NT2/D1 (cell line): ENCODE measurements around the genes GATA1, GAGE10, AKAP4 and NUDT11.

DNA sequence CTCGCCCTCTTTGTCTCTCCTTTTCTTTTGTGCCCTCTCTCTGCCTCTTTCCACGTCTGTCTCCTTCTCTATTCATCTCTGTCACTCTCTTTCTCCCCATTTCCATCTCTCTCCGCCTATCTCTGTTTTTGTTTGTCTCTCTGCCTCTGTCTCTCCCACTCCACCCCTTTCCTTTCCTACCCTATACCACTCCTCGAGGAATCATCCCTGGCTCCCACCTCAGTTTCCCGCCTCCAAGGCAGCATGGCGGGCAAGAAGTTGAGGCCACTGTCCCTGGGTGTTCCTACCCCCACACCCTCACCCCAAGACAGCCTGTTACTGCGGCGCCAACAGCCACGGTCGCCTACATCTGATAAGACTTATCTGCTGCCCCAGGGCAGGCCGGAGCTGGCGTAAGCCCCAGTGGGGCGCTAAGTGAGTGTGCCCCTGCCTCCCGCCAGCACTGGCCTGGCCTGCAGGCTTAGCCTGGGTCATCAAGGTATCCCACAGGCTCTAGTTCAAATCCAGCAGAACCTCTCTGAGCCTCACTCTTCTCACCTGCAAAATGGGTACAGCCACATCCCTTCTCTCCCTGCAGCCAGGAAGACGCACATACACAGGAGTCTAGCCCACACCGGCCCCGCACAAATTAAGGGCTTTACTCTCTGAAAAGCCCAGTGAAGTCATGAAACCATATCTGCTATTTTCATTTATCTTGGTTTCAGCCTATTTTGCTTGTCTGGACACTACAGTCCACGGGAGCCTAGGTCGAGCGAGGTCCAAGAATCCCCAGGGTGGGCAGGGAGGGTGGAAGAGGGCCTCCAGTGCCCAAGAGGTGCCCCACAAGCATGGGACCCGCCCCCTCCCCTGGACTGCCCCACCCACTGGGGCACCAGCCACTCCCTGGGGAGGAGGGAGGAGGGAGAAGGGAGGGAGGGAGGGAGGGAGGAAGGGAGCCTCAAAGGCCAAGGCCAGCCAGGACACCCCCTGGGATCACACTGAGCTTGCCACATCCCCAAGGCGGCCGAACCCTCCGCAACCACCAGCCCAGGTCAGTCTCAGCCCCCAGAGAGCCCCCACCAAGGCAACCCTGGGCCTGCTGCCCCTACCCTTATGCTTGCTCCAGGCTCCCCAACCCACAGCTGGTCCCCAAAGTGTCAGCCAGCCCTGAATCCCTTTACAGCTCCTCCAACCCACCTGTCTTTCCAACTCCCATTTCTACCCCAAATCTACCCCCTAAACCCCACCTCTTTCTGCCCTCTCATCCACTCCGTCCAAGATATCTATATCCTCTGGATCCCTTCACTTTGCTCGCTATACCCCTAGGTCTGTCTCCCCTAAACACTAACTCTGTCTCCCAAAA is at the start of gene GATA1:
TSS of gene GATA1 (plus strand) at position 975 of the 1,342 bp plus-strand sequence.
- RRBS, 2 experiments: no CpG with 5 or more reads among the region's 26 CpGs

DNA sequence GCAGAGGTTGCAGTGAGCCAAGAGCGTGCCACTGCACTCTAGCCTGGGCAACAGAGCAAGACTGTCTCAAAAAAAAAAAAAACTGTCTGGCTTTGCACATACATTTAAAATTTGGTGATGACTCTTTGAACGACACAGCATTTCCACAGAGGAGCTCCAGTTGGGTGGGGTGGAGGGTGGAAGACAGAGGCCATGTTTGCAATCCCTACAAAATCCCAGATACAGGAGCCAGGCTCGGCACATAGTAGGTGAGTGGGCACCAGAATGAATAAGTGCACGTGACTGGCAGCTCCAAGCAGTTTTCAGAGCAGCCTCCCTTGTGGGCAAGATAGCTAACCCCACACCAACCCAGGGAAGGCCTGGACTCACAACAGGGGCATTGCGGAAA is 1.2 kb downstream of the TIMM17B start:
- RRBS, 2 experiments: no CpG with 5 or more reads among the region's 5 CpGs

DNA sequence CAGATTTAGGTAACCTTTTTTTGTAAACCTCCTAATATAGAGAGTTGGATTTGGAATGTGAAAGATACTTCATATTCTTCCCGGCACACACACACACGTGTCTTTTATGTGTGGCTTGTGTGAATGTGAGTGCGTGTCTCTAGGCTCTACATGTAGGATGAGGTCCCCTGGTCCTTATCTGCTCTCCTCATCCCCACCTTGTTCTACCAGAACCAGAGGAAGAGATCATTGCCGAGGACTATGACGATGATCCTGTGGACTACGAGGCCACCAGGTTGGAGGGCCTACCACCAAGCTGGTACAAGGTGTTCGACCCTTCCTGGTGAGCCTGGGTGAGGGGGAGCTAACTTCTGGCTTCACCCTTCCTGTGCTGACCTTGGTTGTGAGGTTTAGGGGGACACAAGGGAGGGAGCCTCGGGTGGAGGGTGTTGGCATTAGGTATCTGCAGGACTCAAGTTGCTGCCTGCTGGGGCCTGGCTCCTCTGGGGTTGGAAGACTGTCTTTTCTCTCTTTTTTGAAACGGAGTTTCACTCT is 3.3 kb downstream of the PQBP1 start:
- RRBS, 2 experiments: no CpG with 5 or more reads among the region's 9 CpGs

DNA sequence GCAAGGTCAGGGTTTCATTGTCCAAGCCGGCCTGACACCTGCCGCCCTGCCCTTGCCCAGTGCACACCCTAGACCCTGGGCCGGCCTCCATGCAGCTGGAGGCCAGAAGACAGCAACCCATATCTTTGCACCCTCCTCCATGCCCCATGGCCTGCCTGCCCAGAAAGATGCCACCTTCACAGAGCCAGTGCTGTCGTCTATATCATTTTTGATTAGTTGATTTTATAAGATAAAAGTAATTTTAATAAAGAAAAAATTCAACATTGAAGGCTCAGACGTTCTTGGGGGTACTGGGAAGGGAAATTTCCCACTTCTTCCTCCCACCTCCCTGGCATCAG is 3.6 kb upstream of the PIM2 start:
- RRBS, 2 experiments: 57% methylated on average over 1 of the region's 5 CpGs; no CpG with 5 or more reads in 1 of the 2 experiments

DNA sequence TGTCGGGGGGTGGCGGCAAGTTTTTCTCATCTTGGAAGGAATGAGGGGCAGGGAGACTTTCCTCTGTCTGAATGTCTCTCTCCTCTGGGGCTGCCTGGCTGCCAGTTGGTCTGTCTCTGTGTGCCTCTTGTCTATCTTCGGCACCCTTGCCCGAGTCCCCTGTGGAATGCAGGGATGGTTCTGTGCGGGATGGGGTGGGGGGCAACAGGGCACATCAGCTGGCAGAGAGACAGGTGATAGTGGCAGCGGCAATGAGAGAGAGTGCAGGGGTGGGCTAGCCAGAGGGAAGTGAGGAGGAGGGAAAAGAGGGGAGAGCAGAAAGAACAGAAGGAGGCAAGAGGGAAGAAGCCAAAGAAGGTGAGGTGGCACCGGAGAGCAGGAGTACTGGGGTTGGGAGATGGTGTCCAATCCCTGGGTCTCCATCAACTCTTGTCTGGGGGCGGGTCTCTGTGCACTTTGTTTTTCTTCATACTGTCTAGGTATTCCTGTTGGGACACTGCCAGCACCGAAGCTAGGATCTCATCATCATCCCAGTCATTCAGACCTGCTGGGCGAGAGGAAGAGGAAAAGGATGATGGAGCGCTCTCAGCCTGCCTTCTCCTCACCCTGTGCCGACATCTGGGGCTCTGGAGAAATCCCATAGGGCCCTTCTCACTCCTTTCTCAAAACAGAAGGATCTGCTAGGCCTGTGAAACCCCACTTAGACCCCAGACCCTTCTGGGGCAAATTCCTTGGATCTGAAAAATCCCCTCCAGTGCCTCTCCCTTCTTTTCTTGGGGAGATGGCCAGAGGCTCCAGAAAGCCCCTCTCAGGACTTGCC is 4.1 kb upstream of the PIM2 start:
- RRBS, 2 experiments: no CpG with 5 or more reads among the region's 12 CpGs

DNA sequence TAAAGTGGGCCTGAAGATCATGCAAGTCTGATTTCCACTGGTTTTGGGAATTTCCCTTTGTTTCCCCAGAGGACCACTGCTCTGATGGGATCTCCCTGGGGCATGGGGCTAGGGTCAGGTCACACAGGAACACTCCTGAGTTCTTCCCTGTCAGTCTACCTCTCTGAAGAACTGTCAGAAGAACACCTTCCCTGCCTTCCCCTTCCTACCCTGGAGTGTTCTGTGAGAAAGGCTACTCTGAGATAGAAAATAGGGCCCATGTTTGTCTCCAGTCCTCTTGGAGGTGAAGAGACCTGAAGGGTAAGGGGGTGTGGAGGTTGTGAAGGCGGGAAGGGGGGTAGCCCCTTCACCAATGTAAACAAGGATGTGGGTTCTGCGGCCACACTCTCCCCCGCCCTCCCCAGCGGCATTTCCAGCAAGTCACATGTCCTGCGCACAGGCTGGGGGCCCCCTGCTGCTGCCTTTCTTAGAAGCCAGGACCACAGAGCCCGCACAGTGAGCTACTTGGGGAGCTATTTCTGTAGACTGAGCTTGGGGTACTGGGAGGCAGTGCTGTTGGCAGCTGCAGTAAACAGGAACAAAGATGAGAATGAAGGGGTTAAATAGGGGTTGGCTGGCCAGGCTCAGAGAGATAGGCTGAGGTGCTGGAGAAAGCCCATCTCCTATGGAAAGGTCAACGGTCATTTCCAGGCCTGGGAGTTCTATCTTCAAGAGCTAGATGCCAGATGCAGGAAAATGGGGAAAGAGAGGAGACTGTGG is 18.1 kb upstream of the PIM2 start:
- RRBS, 2 experiments: no CpG with 5 or more reads among the region's 7 CpGs

- RRBS, 2 experiments: no CpG with 5 or more reads among the region's 12 CpGs
Observed at GRCh38 chrX:49001338-49001937, 626 bp downstream of the GRIPAP1 start.

DNA sequence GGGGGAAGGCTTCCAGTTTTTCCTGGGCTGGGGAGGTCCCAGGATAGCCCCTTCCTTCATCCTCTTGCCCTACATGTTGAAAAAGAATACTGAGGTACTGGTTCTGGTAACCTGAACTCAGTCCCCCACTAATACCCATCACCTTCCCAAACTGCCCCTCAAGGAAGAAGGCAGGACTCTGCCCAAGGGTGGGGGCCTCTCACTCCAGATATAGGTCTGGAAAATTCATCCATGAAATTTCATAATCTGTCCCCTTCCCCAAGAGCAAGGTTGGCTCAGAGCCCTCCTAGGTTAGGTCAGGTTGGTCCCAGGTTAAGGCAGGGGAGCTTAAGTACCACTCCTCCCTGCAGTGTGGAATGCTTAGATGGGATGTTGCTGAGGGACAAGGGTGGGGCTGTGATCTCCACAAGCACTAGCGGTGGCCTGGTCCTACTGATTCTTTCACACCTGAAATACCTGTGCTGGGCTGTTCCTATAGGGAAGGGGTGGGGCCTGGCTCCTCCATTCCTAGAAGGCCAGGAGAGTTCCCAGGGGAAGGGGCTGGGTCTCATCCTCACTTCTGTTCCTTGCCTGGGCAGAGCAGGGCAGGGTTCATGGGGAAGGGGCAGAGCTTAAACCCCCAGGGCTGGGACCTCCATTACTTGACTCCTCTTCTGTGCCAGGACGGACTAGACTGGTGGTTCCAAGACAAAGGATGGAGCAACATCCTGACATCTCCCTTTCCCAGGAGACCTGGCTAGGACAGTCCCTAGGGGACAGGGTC is 13.9 kb downstream of the TFE3 start:
- RRBS, 2 experiments: no CpG with 5 or more reads among the region's 2 CpGs

- RRBS, 2 experiments: no CpG with 5 or more reads among the region's 10 CpGs
Observed at GRCh38 chrX:49117525-49118027, 6.0 kb downstream of the GPKOW start.

GRCh38 chrX:49166900-49168090 is 4.4 kb upstream of the PLP2 start:
- RRBS, 2 experiments: 12 to 19% methylated on average over 14 to 16 of the region's 38 CpGs

GRCh38 chrX:49236937-49237424 is 1.7 kb downstream of the CCDC22 start:
- RRBS, 2 experiments: no CpG with 5 or more reads among the region's 10 CpGs

DNA sequence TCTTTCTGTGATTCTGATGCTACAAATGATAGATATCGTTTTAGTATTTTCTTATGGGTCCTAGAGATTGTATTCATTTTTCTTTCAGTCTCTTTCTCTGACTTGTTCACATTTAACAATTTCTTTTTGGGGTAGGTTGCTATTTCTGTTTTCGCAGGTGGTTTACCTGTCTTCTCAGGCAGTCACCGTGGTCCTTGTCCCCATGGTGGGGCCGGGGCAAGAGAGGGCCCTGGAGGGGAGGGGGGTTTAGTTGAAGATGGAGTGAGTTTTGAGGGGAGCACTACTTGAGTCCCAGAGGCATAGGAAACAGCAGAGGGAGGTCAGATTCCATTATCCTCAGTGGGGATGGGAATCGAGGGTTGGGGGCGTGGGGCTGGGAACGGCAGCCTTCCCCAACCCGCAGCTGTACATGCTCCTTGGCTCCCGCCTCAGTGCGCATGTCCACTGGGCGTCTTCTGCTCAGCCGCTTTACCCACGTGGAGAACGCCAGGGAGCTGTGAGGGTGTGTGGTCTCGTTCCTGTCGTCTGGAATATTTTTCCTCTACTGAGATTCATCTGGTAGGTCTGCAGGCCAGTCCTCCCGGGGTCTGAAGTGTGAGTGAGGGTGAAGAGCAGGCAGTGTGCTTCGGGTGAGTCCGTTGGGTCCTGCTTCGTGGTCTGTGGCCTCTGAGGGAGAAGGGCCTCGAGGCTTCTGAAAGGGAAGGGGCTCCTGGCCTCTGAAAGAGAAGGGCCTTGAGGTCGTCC is at the start of gene GAGE10:
TSS of gene GAGE10 (plus strand) at position 451 of the 744 bp plus-strand sequence.
- RRBS, 2 experiments: no CpG with 5 or more reads among the region's 22 CpGs

- RRBS, 2 experiments: no CpG with 5 or more reads among the region's 3 CpGs
Observed at GRCh38 chrX:49840815-49841286, 11.7 kb downstream of the PAGE4 start.

- RRBS, 2 experiments: no CpG with 5 or more reads among the region's 5 CpGs
Observed at GRCh38 chrX:50094889-50095566, 105.8 kb downstream of the AKAP4 start.

DNA sequence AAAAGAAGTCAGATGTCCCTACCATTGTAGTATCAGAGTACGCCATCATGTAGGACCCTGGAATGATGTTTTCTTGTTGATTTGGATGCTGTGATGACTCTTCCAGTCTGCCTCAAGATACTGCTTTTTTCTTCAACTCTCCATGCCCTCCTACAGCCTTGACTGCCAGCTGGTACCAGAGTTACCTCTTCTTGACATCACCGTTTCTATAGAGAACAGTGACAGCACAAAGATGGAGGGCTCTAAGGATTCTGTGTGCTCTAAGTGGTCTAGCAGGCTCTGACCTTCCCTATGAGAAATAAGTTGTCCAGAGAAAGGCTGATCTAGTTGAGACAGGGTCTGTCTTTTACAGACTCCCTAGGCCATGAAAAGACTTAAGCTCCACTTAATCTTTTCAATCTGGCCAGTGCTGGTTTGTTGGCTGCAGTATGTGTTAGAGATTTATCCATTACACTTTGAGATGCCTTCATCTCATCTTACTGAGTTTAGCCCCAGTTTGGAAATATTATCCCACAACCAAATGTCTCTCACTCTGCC is at the start of gene AKAP4:
TSS of gene AKAP4 (minus strand) at position 167 of the 537 bp plus-strand sequence.
- RRBS, 2 experiments: no CpG with 5 or more reads among the region's 2 CpGs

DNA sequence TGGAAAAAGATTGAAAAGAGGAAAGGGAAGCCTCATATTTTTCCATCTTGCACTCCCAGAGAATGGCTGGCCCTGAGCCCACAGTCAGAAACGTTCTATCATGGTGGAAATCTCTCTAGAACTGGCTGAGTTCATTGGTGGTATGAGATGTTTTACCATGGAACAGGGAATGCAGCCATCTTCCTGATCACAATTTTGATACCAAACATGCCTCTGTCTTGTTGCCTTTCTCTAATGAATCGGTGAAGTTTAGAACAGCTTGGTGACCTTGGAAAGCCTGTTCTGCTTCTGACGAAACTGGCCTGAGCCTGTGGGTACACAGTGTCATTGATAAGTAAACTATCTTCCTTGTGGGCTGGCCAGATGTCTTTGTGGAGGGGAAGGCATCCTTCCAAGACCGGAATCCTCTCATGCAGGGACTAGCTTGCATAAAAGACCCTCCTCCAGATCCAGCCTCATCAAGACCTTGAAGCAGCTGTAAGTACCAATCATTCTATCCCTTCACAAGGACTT is 7.1 kb upstream of the NUDT10 start:
- RRBS, 2 experiments: no CpG with 5 or more reads among the region's 4 CpGs

DNA sequence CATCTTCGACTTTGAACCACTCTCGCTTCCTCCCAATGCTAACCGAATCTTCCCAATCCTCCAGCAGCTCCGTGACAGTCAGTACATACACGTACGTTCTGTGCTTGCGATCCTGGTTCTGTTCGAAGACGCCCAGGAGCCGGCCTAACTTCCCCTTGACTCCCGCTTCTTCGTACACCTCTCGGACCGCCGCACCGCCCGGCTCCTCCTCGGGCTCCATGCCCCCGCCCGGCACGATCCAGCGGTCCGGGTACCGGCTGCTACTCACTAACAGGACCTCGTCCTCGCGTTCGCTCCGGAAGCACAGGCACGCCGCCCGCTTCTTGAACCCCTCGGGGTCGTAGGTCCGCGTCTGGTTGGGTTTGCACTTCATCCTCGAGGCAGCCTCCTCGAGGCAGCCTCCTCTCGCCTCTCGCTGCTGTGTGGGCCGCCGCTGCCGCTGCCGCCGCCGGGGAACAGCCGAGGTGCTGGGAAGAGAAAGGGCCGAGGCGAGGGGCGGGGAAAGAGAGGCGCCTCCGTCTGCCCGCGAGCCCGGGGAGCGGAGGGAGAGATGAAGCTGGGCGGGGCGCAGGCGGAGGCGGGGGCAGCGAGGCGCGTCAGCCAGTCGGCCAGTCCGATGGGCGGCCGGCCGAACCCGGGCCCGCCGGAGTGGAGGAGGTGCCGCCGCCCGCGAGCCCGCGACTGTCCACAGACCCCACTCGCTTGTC is at the start of gene NUDT11:
TSS of gene NUDT11 (minus strand) at position 521 of the 707 bp plus-strand sequence.
- RRBS, 2 experiments: 0 to 3% methylated on average over 5 to 11 of the region's 78 CpGs

- RRBS, 2 experiments: no CpG with 5 or more reads among the region's 8 CpGs
Observed at GRCh38 chrX:51846032-51846671, 47.3 kb upstream of the MAGED1 start.

DNA sequence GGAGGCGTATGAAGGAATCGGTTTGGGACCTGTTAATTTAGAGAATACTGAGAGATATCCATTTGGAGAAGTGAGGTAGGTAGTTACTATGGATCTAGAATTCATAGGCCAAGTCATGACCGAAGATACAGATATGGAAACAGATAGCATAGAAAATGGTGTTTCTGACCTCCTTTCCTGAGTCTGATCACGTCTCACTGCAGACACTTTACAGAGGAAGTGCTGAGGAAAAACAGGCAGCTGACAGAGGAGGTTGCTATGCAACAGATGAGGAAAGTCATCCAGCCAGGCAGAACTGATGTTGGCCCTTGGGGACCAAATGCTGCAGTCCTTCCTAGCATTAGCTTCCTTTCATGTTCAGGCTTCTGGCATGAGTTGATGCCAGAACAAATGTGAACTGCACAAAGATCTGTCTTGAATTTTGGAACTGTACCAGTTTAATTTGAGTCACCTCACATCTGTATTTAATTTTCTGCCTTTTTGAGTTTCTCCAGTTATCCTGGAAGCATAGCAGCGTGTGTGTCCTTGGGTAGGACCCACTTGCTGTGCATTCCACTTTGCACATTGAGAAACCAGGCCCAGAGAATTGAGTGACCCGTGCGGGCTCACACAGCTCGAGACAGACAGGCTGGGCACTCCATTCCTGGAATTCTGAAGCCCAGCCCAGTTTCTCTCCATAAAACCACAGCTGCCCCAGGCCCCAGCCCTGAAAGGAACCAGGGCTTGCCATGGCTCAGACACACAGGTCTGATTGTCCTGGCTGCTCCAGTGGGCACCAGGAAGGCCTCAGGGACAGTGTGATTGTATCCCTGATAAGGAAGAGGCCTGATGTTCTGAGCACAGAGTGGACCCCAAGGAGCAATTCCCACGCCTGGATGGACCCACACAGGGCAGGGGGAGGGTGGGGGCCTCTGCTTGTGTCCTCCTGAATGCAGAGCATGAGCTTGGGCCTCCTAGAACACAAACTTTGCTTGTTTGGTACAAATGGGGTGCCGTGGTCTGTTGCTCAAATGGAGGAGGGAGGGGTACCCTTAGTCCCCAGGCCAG is 1.4 kb upstream of the MAGED1 start:
- RRBS, 2 experiments: no CpG with 5 or more reads among the region's 10 CpGs

- RRBS, 2 experiments: no CpG with 5 or more reads among the region's 37 CpGs
Observed at GRCh38 chrX:51894247-51895042, 1.0 kb downstream of the MAGED1 start.